ENCODE measurements around the genes HNF1A and KDM2B.

DNA sequence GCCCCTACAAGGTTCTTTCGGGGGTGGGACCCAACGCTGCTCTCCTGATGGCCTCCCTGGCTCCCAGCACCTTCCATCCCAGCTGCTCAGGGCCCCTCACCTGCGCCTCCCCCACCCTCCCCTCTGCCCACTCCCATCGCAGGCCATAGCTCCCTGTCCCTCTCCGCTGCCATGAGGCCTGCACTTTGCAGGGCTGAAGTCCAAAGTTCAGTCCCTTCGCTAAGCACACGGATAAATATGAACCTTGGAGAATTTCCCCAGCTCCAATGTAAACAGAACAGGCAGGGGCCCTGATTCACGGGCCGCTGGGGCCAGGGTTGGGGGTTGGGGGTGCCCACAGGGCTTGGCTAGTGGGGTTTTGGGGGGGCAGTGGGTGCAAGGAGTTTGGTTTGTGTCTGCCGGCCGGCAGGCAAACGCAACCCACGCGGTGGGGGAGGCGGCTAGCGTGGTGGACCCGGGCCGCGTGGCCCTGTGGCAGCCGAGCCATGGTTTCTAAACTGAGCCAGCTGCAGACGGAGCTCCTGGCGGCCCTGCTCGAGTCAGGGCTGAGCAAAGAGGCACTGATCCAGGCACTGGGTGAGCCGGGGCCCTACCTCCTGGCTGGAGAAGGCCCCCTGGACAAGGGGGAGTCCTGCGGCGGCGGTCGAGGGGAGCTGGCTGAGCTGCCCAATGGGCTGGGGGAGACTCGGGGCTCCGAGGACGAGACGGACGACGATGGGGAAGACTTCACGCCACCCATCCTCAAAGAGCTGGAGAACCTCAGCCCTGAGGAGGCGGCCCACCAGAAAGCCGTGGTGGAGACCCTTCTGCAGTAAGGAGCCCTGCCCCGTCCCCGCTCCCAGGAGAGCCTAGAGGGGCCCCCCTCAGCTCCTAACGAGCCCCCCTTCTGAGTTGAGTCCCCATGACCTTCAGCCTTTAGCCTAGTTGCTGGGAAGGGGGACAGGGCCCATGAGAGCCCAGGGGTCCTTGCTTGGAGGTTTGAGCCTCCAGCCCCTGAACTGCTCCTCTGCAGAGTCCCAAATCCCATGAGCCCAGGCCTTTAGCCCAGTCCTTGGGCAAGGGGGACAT, at the start of gene HNF1A:
TSS of gene HNF1A (plus strand) at position 260 of the 1,068 bp plus-strand sequence.
- PRO-cap: no peak

DNA sequence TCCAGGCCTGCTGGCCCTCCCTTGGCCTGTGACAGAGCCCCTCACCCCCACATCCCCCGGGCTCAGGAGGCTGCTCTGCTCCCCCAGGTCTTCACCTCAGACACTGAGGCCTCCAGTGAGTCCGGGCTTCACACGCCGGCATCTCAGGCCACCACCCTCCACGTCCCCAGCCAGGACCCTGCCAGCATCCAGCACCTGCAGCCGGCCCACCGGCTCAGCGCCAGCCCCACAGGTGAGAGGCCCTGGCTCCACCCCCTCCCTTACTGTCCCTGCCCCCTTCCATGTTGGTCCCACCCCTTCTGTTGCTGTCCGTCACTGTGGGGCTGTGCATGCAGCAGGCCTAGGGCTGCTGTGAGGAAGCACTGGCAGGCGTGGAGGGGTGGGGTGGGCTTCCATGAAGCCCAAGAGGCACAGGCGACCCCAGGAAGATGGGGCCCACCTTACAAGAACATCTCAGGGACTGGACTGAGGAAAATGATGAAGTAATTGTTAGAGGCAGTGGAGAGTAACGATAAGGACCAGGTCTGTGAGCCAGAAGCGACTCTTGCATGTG, 16.8 kb downstream of the C12orf43 start:
- PRO-cap: no peak

DNA sequence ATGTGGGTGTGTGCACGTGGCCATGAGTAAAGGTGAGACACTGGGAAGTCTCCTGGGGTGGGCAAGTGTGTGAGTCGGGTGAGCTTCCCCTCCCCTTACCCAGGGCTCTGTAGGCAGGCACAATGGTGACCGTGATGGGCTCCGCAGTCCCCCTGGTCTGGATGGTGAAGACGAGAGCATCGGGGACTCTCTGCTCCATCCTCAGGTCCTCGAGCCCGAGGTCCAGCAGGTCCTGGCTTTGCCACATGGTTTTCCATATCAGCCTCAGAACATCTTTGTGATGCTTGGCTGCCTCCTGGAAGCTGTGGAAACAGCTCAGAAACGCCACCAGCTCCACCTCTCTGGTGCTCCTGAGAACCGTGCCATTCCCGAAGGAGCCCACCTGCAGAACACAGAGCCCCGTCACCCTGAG, 5.7 kb downstream of the OASL start:
- PRO-cap: no peak

GRCh38 chr12:121047535-121047951, 8.5 kb upstream of the OASL start:
- PRO-cap: no peak

GRCh38 chr12:121095751-121096394, 36.8 kb upstream of the P2RX7 start:
- PRO-cap: no peak

- PRO-cap: no peak
Measured at GRCh38 chr12:121227137-121227801, 17.3 kb downstream of the P2RX4 start.

DNA sequence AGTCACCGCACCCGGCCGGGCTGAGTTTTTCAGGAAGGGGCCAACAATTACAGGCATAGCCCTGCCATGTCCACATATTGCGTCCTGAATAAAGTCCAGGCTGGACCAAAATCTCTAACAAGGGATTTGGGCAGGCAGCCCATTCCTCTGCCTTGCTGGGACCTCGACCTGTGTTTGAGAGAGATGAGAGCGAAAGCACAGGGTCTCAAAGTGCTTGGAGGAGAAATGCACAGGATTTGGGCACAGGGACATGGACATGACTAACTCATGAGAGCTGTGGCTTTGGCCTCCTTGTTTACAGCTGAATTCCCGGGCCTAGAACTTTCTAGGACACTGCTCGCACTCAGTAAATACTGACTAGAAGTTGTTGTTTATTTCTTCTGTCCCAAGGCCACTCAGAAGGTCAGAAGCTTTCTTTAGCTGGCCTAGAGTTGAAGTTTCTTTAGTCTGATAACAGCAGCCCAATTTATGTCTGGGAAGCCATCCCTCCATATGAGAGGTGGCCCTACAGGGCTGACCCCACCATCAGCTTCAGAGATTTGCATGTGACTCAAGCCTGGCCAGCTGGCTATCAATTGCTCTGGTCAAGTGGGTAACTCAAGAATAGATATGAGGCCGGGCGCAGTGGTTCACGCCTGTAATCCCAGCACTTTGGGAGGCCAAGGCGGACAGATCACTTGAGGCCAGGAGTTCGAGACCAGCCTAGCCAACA, 11.7 kb downstream of the CAMKK2 start:
- PRO-cap: no peak

GRCh38 chr12:121309601-121310091, 13.1 kb upstream of the CAMKK2 start:
- PRO-cap: no peak

DNA sequence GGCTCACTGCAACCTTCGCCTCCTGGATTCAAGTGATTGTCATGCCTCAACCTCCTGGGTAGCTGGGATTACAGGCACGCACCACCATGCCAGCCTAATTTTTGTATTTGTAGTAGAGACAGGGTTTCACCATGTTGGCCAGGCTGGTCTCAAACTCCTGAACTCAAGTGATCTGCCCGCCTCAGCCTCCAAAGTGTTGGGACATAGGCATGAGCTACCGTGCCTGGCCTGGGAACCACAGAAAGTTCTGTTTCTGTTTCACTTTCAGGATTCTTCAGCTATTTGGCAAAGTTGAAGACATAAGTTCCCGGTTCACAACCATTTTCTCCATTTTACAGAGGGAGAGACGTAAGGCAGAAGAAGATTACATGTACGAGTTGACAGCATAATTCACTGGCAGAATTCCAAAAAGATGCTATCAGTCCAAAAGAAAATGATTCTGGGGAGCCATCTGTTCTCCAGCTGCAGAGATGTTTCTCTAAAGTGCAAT, 8.2 kb upstream of the RNF34 start:
- PRO-cap: no peak

DNA sequence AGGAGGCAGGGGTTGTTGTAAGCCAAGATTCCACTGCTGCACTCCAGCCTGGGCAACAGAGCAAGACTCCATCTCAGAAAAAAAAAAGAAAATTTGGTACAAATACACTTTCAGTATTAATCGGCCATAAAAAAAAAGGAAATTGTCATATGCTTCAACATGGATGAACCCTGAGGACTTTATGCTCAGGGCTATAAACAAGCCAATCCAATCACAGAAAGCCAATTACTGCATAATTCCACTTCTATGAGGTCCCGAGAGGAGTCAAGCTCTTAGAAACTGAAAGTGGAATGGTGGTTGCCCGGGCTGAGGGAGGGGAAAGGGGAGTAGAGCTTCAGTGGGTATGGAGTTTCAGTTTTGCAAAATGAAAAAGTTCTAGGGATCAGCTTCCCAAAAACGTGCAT, 51.9 kb downstream of the RNF34 start:
- PRO-cap: no peak

- PRO-cap: no peak
Measured at GRCh38 chr12:121518353-121519206, 62.2 kb downstream of the KDM2B start.

DNA sequence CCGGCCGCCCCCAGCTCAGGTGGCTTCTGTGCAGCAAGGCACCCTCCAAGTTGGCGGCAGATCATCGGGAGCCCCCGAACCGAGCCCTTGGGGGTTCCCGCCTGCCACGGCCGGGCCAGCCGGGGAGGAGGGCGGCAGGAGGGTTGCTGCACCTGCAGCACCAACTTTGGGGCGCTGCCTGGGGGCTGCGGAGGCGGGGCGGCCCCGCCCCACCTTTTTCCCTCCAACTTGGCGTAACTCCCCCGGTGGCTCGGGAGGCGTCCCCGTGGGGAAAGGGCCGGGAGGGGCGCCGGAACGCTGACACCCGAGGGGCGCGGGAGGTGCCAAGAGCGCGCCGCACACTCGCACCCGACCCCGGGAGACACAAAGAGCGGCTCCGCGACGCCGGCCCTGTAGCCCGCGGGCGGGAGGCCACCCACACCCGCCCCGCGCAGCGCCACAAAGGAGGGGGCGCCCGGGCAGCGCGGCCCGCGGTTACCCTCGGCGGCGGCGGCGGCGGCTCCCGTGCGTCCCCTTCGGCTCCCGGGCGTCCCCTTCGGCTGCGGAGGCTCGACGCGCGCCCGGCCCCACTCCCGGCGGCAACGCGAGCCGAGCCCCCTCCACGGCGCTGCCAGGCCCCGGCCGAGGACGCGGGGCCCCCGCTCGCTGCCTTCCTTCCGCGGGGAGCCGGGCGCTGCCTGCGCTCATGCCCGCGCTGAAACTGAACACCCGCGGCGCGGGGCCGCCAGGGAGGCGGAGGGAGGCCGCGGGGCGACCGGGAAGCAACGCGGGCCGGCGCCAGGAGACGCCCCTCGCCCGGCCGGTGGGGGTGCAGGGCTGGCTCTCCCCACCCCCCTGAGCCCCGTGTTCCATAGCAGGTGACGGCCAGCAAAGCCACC, 43.1 kb downstream of the KDM2B start:
- PRO-cap: unidirectional peak, minus-strand start at position 365 of the sequence; unidirectional peak, minus-strand start at position 702 of the sequence

GRCh38 chr12:121538623-121539094, 42.2 kb downstream of the KDM2B start:
- PRO-cap: no peak

- PRO-cap: no peak
Measured at GRCh38 chr12:121571430-121571685, 9.5 kb downstream of the KDM2B start.

- PRO-cap: no peak
Measured at GRCh38 chr12:121580879-121581475, at the start of gene KDM2B. Gene KDM2B (minus strand): TSS chr12:121581023.

DNA sequence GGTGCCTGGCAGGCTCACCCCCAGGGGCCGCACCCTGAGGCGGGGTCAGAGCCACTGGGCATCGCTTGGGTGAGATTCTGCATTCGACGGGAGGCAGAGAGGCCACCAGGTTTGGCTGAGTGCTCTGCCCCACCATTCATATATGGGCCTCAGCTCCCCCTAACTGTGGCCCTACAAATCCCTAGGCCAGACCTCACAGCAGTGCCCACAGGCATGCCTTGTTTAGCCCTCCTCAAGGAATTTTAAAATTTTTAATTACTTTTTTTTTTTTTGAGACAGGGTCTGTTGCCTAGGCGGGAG, 17.0 kb downstream of the RHOF start:
- PRO-cap: no peak

DNA sequence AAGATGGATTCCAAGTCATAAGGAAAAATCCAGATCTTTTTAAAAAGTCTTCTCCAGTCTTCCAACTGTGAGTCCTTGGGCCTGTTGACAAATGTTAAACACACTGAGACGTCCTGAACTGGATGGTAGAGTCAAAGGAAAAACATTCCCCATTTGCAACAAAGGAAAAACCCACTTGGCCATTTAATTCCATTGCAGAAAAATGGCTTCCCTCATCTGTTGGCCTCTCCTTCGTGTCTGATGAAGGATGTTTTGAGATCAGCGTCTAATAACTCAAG, 1.2 kb upstream of the SETD1B start:
- PRO-cap: bidirectional peak, plus-strand start outside the sequence, minus-strand start at position 239 of the sequence

DNA sequence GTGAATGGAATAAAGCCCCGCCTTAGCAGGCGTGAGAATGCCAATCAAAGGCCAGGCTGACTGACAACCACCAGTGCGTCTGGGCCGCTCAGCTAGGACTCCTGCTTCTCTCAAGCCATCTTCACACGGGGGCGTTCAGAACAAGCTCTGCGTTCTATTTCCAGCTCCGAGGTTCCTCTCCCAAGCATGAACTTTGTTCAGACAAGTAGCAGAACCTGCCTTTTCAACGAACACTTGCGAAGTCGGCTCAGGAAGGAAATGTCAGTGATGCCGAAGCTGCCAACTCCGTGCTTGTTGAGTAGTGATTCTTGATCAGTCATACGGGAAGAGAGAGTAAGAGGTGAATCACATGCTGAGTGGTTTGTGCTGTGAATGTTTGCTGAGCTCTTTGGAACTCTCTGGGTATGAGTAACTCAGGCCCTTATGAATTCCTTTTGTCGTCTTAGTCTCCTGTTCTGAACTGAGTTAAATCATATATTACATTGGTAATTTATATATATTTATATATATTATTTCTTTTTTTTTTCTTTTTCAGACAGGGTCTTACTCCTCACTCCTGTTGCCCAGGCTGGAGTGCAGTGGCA, 29.5 kb upstream of the BCL7A start:
- PRO-cap: no peak

DNA sequence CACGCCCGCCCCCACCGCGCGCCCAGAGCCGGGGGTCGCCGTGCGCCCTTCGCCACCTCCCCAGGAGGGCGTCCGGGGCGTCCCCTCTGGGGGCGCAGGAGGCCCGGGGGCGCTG, 148 bp upstream of the BCL7A start:
- PRO-cap: no peak

DNA sequence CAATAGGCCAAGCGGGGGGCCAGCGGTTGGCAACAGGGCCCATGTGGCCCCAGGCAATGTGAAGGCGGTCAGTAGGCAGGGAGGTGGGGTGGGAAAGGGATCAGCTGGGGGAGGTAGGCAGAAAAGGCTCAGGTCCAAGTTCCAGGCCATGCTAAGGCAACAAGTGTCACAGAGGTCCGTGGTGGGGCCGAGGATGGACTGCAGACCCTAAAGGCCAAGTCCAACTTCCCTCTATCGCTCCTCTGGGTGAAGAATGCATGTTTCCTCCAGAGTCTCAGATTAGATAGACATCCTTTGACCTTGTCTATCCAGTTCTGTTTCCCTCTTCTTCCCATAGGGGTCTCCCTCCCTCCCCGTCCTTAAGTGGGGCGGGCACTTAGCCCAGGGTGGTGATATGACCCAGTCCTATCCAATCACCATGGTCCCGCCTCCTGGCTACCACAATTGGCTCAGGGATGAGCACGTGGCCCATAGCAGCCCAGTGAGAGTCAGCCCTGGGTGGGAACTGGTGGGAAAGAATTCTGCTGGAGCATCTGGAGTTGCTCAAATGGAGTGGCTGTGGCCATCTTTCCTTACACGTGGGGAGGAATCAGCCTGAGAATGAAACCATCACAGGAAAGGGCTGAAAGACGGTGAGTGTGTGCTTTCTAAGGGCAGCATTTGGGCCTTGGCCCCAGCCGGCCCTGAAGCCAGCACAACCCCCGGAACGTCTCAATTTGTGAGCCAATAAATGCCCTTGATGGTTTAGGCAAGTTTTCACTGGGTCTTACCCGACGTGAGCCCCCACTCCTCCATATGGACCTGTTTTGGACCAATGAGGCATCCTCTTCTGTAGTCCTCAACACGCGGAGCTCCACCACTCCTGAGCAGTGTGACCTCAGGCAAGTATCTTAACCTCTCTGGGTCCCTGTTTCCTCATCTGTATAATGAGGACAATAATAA, 14.5 kb upstream of the MLXIP start:
- PRO-cap: no peak

All from gallbladder (tissue), 1 donor.